Vagina (tissue), 1 donor: ENCODE data around the genes TPPP, SLC12A7 and CLPTM1L.

GRCh38 chr5:14949-15393, 77.0 kb upstream of the PLEKHG4B start:
- PRO-cap = no peak
- RAMPAGE, long total RNA = no peak

DNA sequence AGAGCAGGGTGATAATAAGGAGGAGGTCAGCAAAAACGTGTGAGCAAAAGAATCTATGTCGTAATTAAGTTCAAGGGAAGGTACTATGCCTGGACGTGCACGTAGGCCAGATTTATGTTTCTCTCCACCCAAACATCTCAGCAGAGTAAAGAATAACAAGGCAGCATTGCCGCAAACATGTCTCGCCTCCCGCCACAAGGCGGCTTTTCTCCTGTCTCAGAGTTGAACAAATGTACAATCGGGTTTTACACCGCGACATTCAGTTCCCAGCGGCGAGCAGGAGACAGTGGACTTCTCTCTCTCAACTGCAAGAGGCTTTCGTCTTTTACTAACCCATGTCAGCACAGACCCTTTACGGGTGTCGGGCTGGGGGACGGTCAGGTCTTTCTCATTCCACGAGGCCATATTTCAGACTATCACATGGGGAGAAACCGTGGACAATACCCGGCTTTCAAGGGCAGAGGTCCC, 5.7 kb downstream of the LRRC14B start:
- PRO-cap = no peak
- RAMPAGE, long total RNA = no peak

DNA sequence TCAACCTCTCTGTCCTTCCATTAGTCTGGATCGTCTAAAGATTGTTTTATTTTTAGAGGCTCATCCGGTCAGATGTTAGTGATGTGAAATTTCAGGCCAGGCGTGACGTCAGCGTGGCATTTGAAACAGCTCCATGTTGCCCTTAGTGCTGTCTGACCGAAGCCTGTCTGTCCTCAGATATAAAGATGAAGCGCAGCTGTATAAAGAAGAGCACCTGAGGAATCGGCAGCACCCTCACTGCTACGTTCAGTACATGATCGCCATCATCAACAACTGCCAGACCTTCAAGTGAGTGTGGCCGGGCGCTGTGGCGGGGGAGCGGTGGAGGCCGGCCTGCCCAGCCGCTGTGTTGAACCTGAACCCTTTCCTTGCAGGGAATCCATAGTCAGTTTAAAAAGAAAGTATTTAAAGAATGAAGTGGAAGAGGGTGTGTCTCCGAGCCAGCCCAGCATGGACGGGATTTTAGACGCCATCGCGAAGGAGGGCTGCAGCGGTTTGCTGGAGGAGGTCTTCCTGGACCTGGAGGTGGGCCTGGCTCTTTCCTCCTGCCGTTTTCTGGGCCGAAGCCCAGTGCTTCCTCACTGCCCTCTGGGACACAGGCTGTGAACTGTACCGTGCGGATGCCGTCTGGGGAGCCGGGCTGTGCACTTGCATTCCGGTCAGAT, 18.9 kb downstream of the EXOC3 start:
- PRO-cap = no peak
- RAMPAGE, long total RNA = no peak

GRCh38 chr5:471150-472027, 28.4 kb downstream of the EXOC3 start:
- PRO-cap = no peak
- RAMPAGE, long total RNA = no peak

DNA sequence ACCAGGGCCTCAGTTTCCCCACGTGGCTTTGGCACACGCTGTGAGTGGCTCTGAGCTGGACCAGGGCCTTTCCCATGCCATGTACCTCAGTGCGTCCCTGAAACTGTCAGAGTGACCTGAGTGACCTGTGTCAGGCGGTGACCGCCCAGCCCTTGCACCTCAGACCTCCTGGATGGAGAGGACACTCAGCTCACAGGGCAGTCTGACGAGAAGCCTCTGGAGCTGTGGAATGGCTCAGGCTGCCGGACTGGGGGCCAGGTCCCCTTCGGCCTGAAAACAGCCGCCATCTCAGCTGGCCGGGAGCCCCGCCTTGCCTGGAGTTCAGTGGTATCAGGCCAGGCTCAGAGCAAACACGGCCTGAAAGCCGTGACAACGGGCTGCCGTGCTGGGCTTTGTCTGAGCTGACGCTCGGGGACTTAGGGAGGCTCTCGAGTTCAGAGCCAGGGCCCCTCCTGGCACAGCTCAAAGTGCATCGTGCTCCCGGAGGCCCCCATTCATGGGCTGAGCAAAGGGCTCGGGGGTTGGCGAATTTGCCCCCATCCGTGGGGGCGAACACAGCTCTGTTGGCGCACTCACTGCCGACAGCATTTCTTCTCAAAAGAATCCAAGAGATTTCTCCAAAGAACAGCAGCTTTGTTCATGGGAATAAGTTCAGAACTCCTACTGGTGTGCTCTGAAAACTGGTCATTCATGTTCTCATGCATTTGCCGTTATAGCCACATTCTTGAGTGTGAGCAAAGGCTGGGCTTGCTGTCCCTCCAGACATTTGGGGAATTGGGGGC, 8.4 kb upstream of the SLC9A3 start:
- PRO-cap = no peak
- RAMPAGE, long total RNA = no peak

- PRO-cap = unidirectional peak, minus-strand start at chr5:611755
- RAMPAGE, long total RNA = no peak
These were observed 583 bp upstream of the CEP72 start for GRCh38 chr5:611554-611959.

DNA sequence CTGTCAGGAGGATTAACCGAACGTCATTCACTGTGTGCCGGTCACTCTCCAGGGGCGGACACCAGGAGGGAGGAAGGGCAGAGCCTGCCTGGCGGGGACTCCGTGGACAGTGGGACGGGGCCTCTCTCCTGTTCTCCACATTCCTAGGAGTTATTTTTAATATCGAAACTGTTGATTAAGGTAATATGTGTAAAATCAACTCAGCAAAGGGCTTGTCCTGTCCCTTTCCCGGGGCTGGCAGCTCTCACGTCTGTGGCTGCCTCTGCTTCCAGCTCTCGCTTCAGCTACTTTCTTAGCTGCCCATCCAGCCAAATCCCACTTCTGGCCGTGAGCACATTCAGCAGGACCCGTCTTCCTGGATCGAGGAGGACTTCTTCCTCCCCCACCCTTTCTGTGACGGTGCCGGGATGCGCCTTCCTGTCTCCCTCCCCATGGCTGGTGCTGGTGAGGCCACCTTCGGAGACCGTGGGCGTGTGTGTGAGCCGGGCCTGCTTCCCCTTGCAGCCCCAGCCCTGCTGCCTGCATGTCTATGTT, 12.6 kb downstream of the CEP72 start:
- PRO-cap = no peak
- RAMPAGE, long total RNA = no peak

DNA sequence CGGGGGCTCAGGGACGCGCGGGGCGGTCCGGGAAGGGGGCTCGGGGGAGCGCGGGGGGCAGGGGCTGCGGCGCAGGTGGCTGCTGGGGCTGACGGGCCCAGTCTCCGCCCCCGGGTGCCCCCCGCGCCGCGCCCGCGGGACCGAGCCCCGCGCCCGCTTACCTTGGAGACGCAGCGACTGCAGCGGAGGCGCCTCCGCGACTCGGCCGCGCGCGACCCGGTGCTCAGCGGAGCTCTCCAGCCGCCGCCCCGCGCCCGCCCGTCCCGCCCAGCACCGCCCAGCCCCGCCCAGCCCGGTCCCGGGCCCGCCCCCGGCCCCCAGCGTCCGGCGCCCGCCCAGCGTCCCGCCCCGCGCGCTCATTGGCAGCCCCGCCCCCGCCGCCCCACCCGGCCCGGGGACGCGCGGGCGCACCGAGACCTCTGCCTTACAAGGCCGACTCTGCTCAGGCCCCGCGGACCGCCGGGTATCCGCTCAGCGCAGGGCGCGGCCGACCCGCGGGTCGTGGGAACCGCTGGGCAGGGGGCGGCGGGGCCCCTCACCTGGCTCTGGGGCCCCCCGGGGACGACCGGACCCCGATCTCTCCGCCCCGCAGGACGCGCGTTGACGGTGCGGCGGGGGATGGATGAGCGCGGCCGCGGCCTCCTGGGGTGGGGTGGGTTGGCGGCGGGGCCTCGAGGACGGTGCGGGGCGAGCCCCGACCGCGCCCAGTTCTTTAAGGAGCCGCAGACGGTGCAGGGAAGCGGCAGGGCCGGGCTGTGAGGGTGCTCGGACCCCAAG, at the start of gene TPPP:
TSS of gene TPPP (minus strand) at position 236 of the 777 bp plus-strand sequence.
- PRO-cap = bidirectional peak, plus-strand start at position 429 of the sequence, minus-strand start at position 235 of the sequence
- RAMPAGE, long total RNA = no peak

DNA sequence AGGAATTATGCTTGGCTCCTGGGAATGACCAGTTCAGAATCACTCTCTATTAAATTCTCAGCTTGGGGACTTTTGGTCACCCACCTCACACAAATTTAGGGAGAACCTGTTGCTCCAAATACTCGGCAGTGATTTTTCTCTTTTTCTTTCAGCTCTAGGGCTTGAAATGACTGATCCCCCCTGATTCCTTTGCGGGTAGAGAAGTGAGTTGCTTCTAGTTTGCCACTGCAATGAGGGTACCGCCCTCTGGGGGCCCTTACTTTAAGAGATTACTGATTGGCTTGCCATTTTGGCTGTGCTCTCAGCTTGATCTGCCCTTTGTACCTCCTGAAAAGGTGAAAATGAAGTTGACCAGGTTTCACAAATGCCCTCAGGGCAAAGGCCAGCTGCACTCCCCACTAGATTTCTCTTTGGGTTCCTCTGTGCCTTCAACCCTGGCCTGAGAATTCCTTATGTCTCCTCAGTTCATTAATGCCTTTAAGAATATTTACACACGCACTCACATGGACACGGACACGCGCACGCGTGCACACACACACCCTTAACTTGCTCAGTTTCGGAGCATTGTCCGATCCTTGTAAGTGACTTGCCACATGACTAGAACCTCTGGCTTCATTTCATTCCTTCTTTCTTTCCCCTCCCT, 20.6 kb upstream of the TPPP start:
- PRO-cap = no peak
- RAMPAGE, long total RNA = no peak

GRCh38 chr5:801545-801799, 16.9 kb upstream of the ZDHHC11B start:
- PRO-cap = no peak
- RAMPAGE, long total RNA = no peak

- PRO-cap = no peak
- RAMPAGE, long total RNA = no peak
These were observed 19.8 kb downstream of the TRIP13 start for GRCh38 chr5:912100-913363.

GRCh38 chr5:1059954-1060715, 51.5 kb downstream of the NKD2 start:
- PRO-cap = no peak
- RAMPAGE, long total RNA = start-site peak on the minus strand at chr5:1060404-1060428, 17 reads

GRCh38 chr5:1102809-1103416, 8.9 kb downstream of the SLC12A7 start:
- PRO-cap = no peak
- RAMPAGE, long total RNA = no peak

- PRO-cap = no peak
- RAMPAGE, long total RNA = no peak
These were observed 8.2 kb downstream of the SLC12A7 start for GRCh38 chr5:1103417-1104371.

DNA sequence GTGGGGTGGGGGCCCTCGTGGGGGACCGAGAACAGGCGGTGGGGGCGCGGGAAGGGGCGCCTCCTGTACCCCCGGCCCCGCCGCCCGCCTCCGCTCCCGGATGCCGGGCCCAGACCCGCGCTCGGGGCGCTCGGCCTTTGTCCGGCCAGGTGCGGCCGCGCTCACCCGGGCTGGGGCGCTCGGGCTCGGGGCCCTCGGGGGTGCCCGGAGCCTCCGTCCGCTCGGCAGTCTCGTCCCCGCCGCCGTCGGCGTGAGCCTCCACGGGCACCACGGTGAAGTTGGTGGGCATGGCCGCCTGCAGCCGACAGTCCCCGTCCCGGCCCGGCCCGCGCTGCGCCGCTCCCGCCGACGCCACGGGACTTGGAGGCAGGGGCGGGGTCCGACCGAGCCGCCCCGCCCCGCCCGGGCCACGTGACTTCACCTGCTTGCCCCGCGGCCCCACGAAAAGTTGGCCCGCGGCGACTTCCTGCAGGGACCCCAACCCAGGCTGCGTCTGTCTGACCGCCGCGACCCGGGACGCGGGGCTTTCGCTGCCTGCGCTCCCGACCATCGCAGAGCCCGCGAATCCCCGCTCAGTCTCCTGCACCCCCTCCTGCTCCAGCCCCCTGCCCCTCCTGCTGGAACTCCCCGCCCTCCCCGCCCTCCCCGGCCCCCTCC, at the start of gene SLC12A7:
TSS of gene SLC12A7 (minus strand) at position 361 of the 657 bp plus-strand sequence.
- PRO-cap = unidirectional peak, minus-strand start at position 335 of the sequence
- RAMPAGE, long total RNA = start-site peak on the minus strand centred at position 322 of the sequence, 33 bp wide, 54 reads

GRCh38 chr5:1129674-1130038, 17.8 kb upstream of the SLC12A7 start:
- PRO-cap = no peak
- RAMPAGE, long total RNA = no peak

- PRO-cap = no peak
- RAMPAGE, long total RNA = no peak
These were observed 43.9 kb upstream of the SLC12A7 start for GRCh38 chr5:1155443-1156433.

DNA sequence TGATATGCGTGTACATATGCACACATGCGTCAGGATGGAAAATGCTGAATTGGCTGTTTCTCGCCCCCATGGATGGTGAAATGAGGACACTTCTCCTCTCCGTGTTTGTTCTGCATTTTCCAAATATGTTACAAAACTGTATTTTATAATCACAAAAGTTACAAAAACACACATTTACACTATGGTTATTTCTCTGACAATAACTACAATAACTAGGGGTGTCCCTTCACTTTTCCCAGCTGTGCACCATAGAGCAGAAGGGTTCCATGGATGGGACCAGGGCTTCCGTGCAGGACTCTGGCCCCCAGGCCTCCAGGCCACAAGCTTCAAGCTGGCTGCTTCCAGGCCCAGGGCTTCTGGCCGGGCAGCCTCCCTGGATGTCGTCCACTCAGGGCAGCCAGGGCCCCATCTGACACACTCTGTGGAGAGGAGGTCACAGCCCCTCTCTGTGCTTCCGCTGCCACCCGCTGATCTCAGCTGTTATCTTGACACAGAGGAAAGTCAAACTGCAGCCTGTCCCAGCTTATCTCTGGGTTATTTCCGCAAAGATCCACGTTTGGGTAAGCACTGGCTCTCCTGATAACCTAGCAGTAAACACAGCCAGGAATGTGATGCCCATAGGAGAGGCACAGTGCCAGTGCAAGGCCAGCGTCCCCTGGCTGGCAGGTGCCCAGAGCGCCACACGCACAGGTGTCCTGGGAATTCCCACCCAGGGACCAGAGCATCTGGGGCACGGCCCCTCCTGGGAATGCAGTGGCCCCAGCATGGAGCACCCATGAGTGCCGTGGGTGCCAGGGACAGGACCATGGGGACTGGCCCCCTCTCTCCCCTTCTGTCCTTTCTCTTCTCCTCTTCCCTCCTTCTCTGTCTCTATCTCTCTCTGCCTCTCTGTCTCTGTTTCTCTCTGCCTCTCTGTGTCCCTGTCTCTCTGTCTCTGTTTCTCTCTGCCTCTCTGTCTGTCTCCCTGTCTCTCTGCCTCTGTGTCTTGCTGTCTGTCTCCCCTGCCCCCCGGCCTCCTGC, 15.7 kb upstream of the SLC6A19 start:
- PRO-cap = no peak
- RAMPAGE, long total RNA = no peak

DNA sequence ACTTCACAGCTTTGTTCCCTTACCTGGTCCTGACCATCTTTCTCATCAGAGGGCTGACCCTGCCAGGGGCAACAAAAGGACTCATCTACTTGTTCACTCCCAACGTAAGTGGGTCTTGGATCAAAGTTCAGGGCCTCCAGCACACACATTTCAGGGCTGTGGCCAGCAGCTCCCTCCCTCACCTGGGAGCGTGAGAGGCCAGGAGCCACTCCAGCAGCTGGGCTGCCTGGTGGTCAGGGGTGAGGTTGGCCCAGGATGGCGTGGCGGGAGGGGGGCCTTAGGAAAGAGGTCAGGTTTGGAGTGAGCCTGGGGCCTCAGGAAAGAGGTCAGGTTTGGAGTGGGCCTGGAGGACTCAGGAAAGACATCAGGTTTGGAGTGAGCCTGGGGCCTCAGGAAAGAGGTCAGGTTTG, 12.8 kb downstream of the SLC6A18 start:
- PRO-cap = no peak
- RAMPAGE, long total RNA = no peak

DNA sequence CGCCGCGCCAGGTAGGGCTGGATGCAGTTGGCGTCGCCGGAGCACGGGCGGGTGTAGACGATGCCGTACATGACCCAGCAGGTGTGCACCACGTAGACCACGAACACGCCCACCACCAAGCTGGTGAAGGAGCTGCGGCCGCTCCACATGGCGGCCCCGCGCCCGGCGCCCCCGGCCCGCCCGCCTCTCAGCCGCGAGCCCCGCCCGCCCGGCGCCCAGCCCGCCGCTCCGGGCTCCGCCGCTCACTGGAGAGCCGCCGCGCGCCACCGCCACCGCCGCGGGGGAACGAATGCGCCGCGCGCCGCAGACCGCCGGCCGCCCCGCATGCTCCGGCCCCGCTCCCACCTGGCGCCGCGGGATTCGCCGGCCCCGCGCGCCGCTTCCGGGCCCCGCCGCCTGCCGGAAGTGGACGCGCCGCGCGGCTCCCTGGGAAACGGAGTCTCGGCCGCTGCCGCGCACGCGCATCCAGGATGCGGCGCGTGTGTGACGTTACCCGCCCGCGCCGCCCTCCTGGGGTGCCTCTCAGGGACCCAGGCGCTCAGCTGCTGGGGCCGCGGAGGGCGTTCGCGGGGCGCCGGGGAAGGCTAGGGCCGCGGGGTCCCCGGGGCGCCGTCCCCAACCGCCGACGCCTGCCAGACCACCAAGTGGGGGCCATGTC, at the start of gene CLPTM1L:
TSS of gene CLPTM1L (minus strand) at position 407 of the 658 bp plus-strand sequence.
- PRO-cap = bidirectional peak, plus-strand start at position 492 of the sequence, minus-strand start at position 398 of the sequence
- RAMPAGE, long total RNA = no peak